Cardiac ventricle fibroblast (primary cell): ENCODE results near the genes CR2 and CR1.

DNA sequence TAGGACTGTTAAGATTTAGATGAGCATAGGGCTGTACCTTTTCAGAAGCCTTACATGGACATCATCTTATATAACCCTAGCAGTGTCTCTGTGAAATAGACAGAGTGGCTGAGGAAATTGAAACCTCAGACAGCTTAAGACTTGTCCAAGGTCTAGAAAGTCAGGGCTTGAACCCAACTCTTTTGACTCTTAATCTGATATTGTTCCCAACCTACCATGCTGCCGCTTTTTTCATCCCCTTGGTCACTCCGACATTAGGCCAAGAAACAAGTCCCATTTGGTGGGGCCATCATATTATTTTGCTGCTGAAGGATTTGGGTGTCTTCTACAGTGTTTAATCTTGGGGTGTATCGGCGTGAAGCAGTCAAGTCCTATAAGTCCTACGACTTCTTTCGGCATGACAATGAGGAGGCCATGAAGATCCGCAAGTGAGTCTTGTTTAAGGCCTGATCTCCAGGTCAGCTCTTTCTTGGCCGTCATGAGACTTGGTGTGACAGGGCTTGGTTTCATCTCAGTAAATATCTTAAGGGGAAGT is 9.3 kb downstream of the PFKFB2 start:
- RAMPAGE, long total RNA, result no peak

DNA sequence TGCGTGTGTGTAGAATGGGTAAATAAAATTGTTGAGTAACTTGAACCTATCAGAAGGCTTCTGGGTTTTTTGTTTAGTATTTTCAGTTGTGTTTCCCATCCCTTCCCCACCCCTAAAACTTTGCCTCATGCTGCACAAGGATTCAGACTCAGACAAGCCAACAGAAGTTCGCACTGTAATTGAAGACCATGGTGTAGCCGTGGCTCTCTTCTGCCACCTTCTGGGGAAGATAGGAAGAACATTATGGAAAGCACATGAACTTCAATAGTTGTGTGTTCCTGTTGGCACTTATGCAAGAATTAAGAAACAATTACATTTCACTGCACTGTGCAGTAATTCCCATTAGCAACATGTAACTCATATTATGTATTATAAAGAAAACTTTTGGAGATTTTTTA is 10.9 kb upstream of the C4BPB start:
- RAMPAGE, long total RNA, result no peak

DNA sequence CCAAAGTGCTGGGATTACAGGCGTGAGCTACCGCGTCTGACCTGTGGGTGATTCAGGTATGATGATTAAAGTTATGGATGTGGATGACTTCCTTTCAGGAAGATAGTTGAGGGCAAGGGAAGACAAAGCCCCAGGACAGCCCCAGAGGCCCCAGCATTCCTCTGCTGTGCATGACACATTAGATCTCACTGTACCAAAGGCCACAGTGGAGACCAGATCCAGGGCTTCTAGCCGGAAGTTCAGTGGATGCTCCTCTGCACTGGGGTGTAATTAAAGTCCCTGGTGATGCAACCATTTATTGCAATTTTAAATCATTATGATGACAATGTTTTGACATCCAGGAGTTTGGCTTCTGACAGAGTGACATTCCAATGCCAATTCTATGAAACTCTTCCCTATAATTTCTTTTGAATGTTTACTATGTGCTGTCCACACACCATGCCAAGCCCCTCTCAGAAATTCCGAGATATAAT is 5.0 kb downstream of the C4BPA start:
- RAMPAGE, long total RNA, result no peak

DNA sequence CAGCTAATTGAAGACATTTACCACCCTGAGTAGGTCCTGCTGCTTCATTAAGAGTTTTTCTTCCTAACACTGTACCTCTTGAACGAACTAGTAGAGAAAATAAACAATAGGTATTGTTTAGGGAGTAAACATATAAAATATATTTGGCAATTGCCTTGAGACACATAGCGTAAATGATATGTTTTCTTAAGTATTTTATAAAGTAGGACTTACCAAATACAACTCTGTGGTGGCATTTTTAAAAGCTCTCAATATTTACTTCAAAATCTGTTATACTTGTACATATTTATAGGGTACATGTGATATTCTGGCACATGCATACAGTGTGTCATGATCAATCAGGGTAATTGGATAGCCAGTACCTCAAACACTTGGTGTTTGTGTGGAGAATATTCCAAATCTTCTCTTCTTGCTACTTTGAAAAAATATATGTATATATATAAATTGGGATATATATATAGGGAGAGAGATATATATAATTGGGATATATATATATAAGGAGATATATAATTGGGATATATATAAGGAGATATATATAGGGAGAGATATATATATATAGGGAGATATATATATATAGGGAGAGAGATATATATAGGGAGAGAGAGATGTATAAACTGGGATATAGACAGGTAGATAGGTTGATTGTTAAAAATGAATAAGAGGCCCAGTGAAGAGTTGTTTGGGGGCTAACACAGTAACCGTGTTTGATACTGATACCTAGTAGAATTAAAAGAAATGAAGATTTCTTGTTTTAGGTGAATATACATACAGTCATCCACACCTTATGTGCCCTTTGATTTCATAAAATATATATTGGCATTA is 1.4 kb downstream of the CD55 start:
- RAMPAGE, long total RNA, result no peak

DNA sequence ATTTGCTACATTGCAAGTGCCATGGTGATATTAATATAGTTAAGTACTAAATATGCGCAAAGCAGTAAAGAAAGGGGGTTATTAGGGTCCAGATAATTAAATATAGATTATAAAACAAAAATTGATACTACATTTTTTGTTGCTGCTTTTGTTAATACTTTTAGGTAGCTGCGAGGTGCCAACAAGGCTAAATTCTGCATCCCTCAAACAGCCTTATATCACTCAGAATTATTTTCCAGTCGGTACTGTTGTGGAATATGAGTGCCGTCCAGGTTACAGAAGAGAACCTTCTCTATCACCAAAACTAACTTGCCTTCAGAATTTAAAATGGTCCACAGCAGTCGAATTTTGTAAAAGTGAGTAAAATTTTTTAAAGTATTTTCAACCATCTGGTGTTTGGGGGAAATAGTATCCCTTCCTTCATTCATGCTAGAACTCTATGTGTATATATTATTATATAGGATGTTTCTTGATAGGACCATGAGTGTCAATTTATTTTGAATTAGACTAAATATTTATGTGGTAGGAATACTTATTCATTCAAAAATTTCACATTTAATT is 3.0 kb downstream of the CD55 start:
- RAMPAGE, long total RNA, result no peak

- RAMPAGE, long total RNA, result no peak
These were observed 7.6 kb downstream of the CD55 start for GRCh38 chr1:207328763-207329697.

DNA sequence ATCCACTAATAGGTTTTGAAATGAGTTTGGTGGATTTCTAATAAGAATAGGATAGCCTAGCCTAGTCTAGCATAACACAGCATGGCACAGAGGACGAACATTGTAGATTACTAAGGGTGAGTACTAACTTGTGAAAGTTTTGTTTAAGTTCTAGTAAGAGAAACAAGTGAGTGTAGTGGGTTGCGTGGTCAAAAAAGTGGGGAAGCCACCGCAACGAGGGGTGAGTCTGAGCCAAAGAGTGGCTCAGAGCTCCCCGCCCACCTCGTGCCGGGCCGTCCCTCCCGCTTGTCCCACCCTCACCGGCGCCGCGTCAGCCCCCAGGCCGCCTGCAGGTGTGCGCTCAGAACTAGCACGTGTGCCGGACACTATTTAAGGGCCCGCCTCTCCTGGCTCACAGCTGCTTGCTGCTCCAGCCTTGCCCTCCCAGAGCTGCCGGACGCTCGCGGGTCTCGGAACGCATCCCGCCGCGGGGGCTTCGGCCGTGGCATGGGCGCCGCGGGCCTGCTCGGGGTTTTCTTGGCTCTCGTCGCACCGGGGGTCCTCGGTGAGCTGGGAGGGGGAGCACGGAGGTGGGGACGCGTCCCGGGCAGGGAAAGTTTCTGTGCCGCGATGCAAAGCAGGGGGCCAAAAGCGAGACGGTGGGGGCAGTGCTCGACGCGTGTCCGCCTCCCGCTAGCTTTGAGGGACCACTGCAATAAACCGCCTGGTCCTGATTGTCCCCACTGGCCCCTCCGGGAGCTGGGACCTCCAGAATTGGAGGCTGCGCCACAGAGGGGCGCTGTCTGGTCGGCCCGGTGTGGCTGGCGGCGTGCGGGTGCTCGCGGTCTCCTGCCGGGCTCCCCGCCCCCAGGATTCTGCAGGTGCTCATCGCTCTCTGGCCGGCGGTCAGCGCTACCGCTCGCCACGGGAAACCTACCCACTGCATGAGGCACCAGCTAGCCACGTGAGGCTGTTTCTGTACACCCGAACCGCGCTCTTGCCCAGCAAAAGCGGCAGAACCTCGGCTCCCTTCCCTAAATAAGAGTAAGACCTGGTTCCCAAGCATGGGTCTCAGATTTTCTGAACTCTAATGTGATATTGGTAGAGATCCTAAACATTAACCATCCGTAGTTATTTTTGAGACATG is at the start of gene CR2:
CR2 (plus strand) TSS at position 396 of the 1,126 bp plus-strand sequence.
- RAMPAGE, long total RNA, result no peak

GRCh38 chr1:207495751-207496970 is at the start of gene CR1:
Gene CR1, plus strand, starts transcription at chr1:207496157.
- RAMPAGE, long total RNA, result no peak

DNA sequence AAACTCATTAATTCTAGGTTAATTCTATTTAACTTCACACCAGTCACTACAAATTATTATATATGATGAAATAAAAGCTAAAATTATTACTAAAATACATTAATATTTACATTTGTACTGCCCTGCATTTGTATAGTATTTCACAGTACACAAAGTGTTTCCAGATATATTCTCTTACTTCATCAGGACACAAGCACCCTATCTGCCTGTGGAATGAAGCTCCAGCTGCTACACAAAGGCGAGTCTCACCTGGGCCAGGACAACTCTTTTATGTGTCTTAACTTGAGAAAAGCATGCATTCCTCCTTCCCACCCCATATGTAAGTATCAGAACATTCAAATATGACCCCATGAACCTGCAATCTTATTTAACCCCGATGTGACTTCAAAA is 50.9 kb downstream of the CD46 start:
- RAMPAGE, long total RNA, result no peak

GRCh38 chr1:207811849-207812865 is 60.3 kb downstream of the CD46 start:
- RAMPAGE, long total RNA, result no peak

DNA sequence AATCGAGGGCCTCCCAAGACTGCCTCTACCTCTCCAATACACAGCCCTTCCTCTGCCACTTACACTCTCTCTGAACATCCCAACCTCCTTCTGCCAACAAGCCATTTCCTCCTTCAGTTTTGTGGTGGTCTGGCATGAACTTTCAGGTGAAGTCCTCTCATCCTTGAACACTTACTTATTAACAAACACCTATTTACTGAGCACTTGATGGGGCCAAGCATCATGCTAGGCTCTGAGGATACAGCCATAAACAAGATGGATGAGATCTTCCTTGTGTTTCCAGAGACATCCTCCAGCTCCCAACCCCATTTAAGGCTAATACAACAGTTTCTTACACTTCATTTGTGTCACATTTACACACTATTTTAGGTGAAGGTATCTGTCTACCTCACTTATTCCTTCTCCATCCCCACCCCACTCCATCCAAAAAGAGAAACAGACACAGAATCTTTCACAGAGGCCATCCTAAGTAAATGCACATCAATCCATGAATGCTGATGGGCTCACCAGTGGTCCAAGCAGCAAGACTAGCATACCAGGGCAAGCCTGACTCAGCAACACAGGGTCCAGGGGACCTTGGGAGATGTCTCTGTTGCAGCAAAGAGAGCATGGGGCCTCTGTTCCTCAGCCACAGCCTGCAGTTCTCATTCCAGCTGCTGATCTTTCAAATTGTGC is 54.9 kb downstream of the CD34 start:
- RAMPAGE, long total RNA, result no peak

- RAMPAGE, long total RNA, result no peak
These were observed 1.3 kb downstream of the CD34 start for GRCh38 chr1:207909615-207910110.

GRCh38 chr1:207922656-207922963 is 11.7 kb upstream of the CD34 start:
- RAMPAGE, long total RNA, result no peak

DNA sequence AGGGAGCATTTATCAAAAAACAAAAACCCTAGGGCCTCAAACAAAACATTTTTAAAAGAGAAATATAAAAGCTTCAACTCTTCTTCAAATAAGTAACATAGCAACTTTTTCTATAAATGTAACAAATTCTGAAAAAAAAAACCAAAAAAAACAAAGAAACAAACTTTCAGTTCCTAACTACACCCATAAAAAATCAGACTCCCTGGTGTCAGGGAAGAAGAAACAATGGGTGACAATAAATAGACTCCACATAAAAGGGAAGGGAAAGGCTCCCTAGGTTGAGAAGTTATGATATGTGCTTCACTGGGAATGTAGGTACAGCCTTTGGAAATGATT is 50.7 kb upstream of the CD34 start:
- RAMPAGE, long total RNA, result no peak

DNA sequence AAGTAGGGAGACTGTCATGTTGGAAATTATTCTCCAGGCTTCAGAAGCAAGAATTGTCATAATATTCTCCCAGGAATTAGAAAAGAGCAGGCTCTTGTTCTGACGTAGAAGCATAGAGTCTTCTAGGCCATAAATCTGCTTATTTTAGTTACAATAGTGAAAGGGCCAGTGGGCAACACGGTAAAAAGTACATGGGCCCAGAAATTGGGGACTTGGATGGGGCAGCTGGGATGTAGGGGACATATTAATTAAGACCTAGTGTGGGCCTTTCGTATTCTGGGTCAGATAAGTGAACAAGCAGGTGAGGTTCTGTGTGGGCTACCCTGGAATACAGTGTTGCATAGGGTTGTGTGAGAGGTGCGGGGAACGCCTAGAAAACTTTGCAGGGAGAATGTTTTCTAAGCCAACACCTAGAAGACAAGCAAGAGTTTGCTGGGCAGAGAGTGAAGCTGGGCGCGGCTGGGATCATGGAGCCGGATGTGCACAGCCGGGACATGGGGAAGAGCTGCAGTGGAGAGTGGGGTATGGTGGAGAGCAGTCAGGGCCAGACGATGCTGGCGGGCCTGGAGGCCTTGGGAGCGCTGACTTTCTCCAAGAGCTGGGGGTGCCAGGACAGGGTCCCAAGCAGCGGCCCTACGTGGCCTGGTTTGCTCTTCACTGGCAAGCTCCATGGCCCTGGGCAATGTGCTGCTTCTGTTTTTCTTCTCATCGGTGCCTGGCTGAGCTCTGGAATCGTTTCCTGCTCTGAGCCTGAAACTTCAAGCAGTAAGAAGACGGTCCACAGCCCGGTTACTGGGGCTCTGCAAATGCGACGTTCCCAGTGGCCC is 51.7 kb upstream of the CD34 start:
- RAMPAGE, long total RNA, result no peak

GRCh38 chr1:208153888-208154425 is 90.2 kb downstream of the PLXNA2 start:
- RAMPAGE, long total RNA, result no peak

DNA sequence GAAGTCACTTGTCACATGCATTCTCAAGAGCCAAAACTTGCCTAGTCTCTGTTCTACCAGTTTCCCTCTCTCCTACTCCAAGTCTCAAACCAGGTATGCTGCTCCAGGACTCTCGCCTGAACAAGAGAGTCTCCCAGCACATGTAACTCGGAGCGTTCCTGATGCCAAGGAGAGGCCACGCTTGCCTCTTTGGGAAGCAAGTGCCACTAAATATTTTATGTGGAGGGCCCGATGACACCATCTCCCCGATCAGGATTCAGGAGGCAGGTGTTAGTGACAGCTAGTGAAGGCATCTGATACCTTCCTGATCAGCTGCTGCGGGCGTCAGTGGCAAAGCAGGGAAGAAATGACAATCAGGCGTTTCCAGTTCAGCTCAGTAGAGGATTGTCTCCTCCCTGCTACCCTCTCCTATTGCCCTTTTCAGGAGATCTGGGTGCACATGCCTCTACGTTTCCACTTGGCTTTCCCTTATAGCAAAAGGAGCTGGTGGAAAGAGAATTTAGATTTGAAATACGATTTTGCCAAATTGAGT is 21.8 kb downstream of the PLXNA2 start:
- RAMPAGE, long total RNA, result no peak

GRCh38 chr1:208222825-208223448 is 21.2 kb downstream of the PLXNA2 start:
- RAMPAGE, long total RNA, result no peak

DNA sequence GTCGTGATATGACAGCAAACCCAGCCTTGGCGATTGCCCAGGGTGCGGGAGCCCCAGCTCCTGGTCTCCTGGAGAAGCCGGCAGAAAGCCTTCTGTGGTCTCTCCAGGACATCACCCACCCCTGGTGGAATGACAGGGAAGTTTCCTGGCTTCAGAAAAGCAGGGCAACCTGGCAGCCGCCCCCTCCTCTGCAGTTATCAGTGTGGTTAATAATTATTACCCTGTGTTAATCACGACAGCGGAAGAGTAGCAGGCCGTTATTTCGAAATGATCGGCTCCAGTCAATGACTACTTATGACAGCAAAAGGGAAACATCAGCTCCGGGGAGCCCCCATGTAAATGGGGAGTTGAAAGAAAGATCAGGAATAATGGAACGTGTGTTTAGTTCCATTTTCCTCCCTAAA is 8.3 kb upstream of the PLXNA2 start:
- RAMPAGE, long total RNA, result no peak

GRCh38 chr1:208487878-208488286 is 243.7 kb upstream of the PLXNA2 start:
- RAMPAGE, long total RNA, result no peak